Measurements from ENCODE around the gene PLEKHS1.

DNA sequence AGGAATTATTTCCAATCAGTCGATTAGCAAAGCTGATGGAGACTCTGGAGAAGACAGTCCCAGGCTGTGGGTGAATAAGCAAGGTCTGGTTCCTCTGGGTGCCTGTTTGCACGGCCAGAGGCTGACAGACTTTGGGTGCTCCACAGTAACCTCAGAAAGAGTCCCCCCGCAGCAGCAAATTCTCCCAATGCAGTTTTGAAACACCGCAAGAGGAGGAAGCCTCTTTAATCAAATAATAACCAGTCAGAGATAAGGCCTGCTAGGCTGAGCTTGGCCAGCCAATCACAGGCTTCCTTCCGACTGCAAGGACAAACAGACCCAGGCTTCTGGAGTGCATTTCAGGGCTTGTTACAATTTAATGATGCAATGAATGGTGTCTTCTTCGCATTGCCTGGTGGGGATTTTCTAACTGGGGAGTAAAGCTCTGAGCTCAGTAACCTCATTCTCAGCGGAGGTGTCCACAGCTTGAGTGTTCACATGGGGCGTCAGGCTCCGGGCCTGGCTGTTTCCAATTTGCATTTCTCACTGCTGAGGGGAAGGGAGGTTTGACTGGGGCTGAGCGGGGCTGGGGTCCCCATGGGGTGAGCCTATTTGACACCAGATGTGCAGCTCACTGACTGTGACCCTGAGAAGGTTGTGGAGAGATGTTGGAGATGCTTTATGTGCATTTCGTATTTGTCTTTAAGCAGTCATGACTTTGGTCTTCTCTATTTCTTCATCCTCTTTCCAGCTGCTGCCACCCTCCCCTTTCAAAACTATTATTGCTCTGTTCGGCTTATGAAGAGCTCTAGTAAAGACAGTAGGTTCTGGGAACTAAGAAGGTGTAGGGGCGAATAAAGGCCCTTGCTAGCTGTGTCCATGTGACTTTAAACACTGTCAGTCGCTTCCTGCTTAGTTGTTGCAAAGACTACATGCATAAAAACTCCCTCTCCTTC lies 31.9 kb upstream of the GPAM start:
- PRO-cap = no peak

DNA sequence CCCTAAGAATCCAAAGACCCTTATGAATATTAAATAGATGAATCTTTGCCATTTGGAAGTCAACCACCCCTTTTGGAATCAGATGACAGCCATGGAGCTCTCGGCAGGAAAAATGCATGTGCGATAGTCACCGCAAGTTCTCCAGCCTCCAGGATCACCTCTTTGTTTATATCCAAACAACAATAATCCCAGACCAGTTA lies 41.1 kb upstream of the GPAM start:
- PRO-cap = no peak

DNA sequence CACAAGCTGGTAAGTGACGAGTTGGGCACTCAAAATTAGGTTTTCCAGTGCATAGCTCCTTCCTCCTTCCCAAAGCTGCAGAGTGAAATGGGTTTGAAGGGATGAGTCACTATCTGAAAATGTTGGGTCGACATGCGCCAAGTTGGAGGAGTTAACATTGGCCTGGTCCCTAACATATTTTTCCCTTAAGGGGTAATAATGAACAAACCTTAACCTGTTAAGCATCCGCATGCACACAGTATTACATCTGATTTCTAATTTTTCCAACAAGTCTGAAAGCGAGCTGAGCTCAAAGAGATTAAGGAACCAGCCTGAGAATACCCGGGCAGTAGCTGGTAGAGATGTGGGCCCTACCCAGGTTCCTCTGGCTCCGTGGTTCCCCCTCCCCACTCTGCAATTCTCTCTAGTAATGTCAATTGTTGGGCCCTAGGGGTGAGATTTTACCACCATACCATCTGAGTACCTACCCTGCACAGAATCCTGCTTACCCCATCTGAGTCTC lies 20.6 kb upstream of the TECTB start:
- PRO-cap = no peak

DNA sequence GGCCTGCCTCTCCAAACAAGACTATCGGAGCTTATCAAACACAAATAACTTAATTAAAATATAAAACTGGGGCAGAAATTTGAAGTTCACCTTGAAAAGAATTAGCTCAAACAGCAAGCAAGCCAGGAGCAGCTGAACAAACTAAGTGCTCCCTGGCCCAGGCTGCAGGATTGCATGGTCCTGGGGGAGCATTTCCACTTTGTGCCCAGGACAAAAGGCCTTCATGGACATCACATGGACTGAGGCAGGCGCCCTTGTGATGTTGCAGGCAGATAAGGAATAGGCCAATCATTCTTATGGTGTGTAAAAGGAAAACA lies 17.5 kb upstream of the TECTB start:
- PRO-cap = no peak

DNA sequence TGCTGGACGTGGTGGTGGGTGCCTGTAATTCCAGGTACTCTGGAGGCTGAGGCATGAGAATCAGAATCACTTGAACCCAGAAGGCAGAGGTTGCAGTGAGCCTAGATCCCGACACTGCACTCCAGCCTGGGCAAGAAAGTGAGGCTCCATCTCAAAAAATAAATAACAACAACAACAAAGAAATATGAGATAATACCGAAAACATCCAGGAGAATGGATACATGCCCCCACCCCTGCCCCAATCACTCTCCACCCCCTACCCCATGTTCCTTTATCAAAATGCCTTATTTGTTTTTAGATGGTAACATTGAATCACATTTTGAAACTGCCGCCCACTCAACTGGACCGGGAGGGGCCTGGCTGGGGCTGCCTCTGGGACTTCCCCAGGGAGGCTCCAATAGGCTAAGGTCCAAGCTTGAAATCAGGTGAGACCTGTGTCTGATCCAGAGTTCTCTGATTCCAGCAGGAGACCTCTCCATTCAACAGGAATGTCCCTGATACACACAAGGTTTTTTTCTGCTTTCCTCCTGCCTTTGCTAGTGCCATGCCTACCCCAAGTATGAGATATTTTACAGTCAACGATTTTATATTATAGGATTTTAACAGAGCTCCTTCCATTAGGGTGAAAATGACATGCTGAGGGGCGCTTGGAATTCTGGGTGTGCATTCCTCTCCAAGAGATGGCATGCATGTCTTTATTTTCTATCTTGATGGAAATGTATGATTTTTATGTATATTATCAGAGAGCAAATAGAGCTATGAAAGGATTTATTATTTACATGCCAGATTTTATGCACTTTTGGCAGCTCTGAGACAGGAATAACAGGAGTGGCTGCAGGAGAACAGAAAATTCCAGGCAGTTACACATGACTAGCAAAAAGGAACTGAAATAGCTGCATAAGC lies 43.7 kb upstream of the ACSL5 start:
- PRO-cap = no peak

- PRO-cap = no peak
These were observed 37.4 kb upstream of the ACSL5 start for GRCh38 chr10:112336436-112337018.

GRCh38 chr10:112361933-112362872 lies 11.7 kb upstream of the ACSL5 start:
- PRO-cap = bidirectional peak, plus-strand start at chr10:112362168, minus-strand start at chr10:112362098

DNA sequence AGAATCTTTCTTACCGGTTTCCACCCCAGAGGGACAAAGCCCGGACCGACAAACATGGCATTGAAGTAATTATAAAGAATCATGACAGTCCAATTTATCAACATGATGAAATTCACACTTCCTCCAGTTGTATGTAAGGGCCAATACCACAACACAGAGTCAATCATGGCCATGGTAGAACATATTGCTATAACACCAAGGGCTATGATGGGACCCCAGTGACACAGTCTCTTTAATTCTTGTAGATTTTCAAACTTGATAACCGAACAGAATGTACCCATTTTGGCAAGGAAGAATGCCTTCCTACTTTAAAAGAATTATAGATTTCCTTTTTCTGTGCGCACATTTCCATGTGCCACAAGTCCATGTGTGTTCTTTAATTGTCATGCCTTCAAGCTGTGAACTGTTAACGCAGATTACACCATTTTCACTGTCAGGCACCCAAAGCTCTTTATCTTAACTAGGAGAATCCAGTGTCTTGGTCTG lies 1.5 kb downstream of the ZDHHC6 start:
- PRO-cap = no peak

DNA sequence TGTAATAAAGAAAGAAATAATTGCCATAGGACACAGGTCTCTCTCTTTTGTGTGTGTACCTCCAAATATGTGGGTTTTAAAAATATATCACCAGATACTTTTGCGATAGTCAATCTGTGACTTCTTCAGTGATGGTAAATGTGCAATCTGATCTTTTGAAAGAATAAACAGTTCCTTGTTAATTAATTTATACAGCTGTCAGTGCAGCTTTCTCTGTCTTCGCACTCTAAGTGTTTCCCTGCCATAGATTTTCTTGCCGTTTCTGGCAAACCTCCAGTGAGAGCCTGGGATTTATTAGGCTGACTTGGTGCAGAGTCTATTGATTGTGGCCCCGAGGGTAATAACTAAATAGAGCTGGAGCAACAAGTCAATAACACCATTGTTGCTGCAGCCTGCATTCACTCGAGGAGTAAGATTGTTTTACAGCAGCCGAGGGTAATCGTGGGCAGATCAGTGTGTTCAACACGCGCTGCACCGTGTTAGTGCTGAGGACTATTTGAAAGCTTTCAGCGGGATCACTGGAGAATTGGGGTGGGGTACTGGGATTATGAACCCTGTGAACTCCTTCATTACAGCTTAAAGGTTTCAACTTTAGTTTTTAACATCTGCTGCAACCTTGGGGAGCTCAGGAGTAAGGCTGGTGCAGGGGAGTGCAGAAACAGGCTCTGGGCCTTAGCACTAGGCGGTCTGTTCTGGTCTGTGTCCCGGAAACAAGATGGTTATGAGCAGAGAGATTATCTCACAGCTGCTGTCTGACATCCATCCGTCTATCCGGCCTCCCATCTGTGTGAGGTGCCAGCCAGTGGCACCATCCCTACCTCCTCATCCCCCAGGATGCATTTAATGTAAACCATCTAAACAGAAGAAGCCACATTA lies 174.1 kb upstream of the TCF7L2 start:
- PRO-cap = no peak

DNA sequence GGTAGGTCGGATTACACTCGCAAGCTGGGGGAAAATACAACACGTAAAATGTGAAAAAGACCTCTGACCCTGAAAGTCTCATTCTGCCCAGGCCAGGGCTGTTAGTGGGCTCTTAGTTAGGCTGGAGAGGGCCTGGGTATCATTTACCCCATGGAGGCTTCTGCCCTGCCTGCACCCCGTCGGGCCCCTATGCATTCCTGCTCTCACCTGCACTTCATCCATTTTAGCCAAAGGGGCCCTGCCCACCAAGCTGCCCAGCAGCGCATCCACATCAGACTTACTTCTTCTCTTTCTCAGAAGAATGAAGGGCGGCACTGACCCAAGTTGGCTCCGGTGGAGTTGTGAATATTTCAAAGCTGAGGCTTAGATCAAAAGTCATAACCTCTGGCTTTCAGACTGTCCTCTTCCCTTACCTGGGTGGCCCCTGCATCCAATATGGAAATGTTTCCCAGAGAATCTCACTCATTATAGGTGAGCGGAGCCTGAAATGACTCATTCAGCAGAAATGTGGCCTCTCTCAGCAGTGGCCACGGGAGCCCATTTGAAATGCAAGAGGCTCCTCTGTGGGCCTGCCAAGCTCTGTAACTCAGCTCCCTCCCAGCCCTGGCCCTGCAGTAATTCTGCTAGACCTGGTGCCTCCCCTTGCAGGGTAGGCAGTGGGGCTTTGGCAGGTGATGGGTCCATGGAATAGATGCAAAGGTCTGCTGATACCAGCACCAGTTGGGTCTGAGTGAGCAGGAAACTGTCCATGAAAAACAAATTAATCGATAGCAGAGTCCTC lies 117.6 kb upstream of the TCF7L2 start:
- PRO-cap = no peak

- PRO-cap = no peak
These were observed 107.2 kb upstream of the TCF7L2 start for GRCh38 chr10:112842517-112843552.

- PRO-cap = unidirectional peak, plus-strand start at chr10:113027956
These were observed 77.7 kb downstream of the TCF7L2 start for GRCh38 chr10:113027700-113028205.

- PRO-cap = no peak
These were observed 85.7 kb downstream of the TCF7L2 start for GRCh38 chr10:113035731-113036147.

DNA sequence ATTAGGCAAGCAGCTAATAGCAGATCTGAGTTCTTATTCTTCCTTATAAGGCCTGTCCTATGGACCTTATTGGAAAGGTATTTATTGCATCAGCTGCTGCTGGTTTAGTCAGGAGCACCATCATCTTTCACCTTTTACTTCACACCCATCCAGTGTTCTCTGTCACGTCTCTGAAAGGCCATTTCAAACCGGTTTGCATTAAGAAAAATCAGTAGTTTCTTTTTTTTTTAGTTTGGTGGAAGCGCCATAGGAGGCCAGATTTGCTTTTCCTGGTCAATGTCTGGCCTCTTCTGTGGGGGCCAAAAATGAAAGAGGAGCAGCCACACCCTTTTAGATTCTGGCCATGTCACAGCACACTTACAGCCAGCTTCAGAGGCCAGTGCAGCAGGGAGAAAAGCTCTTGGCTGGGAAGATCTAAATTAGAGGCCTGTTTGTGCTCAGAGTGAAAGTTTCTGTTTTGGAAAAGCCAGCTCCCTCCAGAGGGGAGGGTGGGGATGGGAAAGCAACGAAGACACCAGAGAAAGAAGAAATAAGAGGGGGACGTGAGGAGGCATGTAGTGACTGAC lies 146.4 kb downstream of the TCF7L2 start:
- PRO-cap = unidirectional peak, plus-strand start at position 372 of the sequence

GRCh38 chr10:113126468-113127078 lies 176.5 kb downstream of the TCF7L2 start:
- PRO-cap = no peak

GRCh38 chr10:113147986-113148507 lies 198.0 kb downstream of the TCF7L2 start:
- PRO-cap = no peak

- PRO-cap = no peak
These were observed 33.0 kb downstream of the HABP2 start for GRCh38 chr10:113585866-113586223.

DNA sequence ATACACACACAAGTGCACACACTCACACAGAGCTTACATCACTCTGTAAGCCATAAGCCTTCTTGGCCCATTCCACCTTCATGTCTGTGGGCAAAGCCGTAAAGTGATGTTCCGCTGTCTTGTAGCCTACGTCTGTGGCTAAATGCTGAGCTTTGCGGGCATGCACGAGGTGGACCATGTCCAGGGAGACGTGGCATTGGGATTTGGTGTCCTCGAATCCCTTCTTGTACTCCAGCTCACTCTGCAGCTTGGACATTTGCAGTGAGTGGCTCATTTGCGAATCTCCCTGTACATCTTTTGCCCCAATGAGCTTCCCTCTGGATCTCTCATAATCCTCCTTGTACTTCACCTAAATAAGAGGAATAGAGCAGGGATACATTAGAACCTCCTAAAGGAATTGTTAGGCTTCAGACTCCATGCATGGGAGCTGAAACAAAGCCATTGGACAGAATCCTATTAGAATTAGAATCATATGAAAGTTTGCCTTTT lies 42.0 kb downstream of the NRAP start:
- PRO-cap = no peak

GRCh38 chr10:113750917-113751863 lies at the start of gene PLEKHS1:
Gene PLEKHS1 (plus strand): TSS chr10:113751682.
- PRO-cap = no peak

DNA sequence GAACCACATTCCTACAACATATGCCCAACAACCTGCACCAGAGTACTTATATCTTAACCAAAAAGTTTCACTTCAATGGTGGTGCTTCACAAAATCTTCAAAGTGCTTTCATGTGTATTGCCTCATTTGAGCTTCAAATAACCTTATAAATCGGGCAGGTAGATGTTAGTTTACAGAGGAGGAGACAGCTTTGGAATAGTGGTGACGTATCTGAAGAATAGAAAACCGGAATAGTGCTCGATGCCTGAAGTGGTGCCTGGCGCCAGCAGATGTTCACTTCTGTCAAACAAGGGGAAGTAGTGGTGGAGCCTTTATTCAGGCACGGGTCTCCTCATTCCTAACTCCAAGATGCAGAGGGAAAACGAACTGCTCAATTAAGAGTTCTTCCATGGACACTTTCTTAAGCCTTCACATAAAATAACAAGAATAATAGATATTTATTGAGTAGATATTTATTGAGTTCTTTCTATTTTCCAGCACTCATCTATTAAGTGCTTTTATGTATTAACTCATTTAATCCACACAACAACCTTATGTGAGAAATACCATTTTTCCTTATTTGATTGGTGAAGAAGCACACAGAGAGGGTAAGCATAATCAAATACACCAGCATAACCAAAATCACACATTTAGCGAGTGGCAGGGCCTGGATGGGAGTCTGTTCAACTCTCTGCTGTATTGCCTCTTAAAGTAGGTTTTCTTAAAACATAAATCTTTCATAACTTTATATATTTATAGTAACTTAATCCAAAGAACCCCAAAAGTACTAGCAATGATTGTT lies 58.3 kb downstream of the NHLRC2 start:
- PRO-cap = no peak